ReNcell CX (cell line): ENCODE measurements around a stretch of chr6.

DNA sequence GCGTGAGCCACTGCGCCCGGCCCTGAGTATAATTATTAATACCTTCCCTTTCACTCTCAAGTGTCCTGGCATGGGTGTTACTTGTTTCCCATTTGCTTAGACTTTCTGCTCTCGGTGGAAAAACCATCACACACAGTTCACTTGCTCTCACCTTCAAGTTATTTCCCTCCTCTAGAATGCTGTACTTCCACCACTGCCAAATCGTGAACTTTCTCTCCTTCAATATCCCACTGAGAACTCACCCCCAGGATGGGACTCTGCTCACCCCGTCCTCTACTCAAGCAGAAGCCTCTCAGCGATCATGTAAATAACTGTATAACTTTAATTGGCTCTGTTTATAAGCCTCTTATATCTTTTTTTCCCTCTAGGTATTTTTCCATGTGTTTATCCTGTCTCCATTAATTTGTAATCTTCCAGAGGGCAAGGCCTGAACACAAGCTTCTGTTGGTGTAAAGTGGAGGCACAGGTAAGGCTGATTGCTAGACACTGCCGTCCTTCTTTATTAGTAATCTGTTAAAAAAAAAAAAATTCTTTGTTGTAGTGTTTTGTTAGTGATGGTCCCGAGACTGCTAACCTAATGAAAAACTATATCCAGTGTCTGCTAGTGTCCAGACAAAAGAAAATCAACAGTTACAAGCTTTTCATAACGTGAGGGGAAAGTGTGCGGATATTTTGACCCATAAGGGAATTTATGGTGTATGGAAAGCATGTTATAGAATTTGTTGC lies 4.4 kb upstream of the HIVEP1 start:
- PRO-cap, result no peak

- PRO-cap, result no peak
These were observed 13.8 kb upstream of the EDN1 start for GRCh38 chr6:12276226-12276939.

GRCh38 chr6:12958142-12958629 lies 241.6 kb downstream of the PHACTR1 start:
- PRO-cap, result no peak

GRCh38 chr6:13271920-13273129 lies 56.0 kb downstream of the TBC1D7 start:
- PRO-cap, result no peak

GRCh38 chr6:13365038-13365690 lies 36.8 kb upstream of the TBC1D7 start:
- PRO-cap, result no peak

DNA sequence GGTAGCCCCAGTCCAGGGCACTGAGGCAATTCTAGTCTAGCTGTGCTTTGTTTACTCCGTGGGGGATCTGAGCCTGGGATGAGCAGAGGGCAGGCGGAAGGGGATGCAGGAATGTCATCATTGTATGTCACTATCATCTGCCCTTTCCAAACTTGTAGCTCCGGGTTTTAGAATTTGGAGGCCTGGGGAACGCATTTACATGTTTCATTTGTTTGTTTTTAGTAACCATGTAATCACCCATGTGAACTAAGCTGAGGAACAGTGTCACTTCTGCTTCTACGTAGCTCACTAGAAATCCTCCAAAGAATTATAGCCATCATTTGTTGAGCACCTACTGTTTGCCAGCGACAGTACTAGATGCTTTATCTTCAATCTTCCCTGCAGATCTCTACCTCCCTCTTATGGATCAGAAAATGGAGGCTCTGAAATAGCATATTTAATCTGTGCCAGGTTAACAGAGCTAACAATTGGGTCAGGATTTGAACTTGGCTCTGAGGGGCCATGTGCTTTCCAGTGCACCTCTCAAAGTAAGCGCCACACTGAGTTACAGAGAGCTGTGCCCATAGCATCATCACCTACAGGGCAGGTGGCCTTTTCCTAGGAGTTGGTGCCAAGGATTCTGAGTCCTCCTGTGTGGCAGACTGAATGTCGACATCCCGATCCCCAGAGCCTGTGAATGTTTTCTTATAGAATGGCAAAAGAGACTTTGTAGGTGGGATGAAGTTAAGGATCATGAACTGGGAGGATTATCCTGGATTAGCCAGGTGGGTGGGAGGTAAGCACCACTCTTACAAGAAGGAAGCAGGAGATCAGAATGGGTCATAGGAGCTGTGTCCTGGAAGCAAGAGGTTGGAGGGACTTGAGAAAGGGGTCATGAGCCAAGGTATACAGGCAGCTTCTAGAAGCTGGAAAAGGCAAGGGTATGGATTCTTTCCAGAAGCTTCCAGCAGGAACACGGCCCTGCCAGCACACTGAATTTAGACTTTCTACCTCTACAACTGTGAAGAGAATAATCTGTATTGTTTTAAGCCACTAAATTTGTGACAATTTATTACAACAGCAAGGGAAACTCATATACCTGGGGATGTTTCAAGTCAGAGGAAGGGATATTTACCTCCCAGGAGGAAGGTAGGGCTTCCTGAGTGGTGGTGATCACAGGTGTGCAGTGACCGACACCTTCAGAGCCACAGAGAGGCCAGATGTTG lies 67.9 kb upstream of the TBC1D7 start:
- PRO-cap, result no peak

DNA sequence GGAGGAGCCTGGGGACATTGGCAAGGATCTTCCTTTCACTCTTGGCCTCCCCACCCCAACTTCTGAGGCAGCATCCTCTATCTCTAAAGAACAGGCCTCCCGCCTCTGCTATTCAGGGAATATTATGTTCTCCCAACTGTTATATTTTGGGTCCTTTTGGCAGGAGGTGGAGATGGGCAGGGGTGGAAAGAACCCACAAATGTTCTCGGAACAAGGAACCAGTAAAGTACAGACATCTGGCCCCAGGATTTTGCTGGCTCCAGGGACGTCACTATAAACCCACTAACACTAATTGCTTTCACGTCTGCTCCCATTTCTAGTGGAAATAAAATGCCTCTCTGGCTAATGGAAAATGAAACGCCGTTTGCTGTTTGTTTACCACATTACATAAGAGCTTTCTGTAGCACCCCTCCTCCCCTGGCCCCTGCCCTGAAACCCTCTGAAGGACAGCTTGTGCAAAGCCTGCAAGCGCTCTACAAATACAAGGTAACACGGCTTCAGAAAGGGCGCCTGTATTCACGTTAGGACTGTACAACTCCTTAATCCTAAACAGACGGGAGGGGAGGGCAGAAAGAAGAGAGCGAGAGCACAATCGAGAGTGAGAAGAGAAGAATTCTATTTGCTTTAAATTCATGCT lies 77.7 kb upstream of the TBC1D7 start:
- PRO-cap, result no peak

- PRO-cap, result no peak
These were observed 2.2 kb downstream of the GFOD1 start for GRCh38 chr6:13485260-13485486.

GRCh38 chr6:13486623-13487196 lies 690 bp downstream of the GFOD1 start:
- PRO-cap, result no peak

DNA sequence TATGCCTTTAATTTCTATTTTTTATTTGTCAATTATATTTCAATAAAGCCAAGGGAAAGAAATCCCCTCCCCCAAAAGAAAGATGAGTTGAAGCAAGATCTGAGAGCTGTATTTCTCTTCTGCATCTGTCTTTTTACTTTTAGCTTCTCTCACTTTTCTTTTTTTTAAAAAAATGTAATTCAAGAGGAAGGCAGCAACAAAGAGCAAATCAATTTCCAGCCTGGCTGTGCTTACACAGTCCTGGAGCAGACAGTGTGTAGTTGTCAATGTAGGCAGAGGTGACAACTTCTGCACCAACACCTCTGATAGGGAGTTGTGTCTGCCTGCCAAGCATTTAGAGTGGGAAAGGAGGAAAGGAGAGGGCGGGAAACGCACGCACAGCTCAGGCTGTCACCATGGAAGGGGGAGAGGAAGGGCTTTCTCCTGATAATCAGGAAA lies 41.2 kb upstream of the GFOD1 start:
- PRO-cap, result no peak

DNA sequence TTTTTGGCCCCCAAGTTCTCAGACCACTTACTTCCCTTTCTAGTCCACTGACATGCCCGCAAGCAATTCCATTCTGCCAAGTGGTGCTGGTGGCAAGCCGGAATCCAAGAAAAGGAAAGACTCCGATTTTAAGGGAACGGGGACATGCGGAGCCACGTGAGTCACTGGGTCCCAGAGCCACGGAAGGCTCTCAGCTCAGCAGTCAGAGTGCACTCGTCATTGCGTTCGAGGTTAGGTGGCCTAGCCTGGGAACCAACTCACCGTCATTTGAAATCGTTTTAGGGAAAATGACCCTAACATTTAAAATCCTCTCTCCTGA lies 738 bp upstream of the SIRT5 start:
- PRO-cap, result no peak

DNA sequence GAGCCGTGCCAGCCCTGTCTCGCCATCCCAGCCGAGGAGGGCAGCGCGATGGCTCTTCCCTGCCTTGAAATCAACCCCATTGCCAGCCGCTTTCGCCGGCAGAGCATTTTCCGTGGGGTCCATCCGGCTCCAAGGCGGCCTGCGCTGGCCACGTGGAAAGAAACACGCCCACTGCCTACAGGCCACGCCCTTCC lies 201 bp upstream of the NOL7 start:
- PRO-cap, result bidirectional peak, plus-strand start outside the sequence, minus-strand start at position 132 of the sequence

- PRO-cap, result no peak
These were observed 21.2 kb downstream of the RANBP9 start for GRCh38 chr6:13690393-13690916.

- PRO-cap, result no peak
These were observed 20.4 kb downstream of the MCUR1 start for GRCh38 chr6:13793790-13794546.

DNA sequence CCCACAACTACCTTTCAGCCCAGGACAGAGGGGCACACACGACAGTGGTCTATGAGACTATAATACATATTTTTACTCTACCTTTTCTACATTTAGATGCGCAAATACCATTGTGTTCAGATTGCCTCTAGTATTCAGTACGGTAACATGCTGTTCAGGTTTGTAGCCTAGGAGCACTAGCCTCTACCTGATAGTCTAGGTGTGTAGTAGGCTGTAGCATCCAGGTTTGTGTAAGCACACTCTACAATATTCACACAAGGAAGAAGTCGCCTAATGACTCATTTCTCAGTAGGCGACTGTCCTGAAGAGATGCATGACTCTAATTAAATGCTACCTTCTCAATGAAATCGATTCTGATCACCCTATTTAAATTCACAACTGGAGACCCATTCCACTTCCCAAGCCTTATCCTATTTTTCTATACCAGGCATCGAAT lies 1.4 kb downstream of the MCUR1 start:
- PRO-cap, result no peak

GRCh38 chr6:14095169-14096011 lies 22.2 kb upstream of the CD83 start:
- PRO-cap, result no peak

GRCh38 chr6:14211522-14212248 lies 94.1 kb downstream of the CD83 start:
- PRO-cap, result no peak

GRCh38 chr6:14258812-14259061 lies 141.2 kb downstream of the CD83 start:
- PRO-cap, result no peak

- PRO-cap, result no peak
These were observed 193.4 kb downstream of the CD83 start for GRCh38 chr6:14310816-14311447.

- PRO-cap, result no peak
These were observed 323.9 kb downstream of the CD83 start for GRCh38 chr6:14441395-14441968.